Rectum (tissue), 1 donor: ENCODE results near the gene ZNF775.

DNA sequence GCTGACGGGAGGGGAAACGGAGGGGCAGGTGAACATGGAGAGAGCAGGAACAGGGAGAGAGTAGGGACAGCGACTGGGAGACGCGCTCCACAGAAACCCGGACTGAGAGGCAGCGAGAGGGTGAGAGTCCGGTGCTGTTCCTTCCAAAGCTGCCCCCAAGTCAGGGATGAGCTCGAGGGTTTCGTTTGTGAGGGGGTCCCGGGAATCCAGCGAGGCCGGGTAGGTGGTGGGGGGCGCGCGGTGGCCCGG, 336 bp upstream of the ZNF425 start:
- PRO-cap = no peak

DNA sequence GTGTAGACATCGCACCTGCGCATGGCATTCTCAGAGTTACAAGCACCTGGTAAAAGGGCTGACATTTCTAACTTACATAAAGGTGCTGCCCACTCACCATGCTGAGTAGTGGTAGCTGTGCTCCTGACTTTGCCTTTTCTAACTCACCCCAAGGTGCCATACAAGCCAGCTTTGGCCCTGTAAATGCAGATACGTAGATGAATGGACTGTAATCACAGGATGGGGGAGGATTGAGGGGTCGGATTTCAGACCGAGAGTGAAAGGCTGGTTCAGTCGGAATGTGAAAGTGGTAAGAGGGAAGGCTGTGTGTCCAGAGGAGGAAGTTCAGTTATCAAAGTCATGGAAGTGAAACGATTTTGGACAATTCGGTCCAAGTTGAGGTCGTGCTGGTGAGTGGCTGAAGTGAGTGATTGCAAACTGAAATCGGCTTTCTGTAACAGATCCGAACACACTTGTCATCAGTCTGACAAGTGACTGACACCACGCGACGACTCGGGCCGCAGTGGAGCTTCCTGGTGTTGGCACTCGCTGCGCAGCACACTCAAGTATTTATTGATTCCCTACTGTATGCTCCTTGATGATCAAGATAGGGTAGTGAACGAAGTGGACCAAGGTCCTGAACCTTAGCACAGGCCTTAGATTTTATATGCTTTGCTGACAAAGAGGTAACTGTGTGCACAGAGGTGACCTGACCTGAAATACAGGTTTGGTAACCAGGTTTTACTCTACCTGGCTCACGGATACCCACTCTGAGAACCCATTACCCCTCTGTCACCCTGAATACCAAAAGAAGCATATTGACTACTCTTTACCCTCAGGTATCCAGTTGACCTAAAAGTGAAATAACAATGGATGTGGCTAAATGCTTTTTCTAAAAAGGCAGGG, 10.5 kb downstream of the ZNF282 start:
- PRO-cap = no peak

DNA sequence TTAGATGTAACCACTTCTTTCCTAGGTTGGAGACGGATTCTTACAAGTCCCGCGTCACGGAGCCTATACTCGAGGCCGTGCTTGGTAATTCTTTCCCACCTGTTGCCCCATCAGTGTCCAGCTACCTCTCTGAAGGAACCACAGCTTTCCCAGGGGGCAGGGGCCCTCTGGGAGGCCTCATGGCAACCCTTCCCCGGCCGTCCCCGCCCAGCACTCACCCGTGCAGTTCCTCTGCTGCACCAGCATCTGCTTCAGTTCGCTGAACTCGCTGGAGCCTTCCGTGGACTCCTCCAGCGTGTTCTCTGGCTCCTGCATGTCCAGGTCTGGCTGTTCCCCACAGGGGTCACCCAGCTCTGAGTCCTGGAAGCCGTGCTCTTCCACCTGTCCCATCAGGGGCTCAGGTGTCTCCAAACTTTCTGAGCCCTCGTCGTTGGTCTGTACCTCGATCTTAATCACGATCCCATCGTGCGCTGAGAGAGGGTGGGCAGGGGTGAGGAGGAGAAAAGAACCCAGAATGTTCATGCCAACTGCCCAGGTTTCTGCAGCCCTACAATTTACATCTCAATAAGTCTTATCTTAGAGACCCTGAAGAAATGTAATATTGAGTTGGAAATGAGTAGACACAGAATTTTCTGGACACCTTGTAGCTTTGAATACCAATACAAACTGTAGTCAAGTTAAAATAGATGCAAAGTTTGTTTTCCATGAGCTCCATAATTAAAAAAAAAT, 24.3 kb downstream of the ZNF777 start:
- PRO-cap = no peak

- PRO-cap = no peak
These were observed 5.6 kb downstream of the ZNF777 start for GRCh38 chr7:149455069-149455837.

DNA sequence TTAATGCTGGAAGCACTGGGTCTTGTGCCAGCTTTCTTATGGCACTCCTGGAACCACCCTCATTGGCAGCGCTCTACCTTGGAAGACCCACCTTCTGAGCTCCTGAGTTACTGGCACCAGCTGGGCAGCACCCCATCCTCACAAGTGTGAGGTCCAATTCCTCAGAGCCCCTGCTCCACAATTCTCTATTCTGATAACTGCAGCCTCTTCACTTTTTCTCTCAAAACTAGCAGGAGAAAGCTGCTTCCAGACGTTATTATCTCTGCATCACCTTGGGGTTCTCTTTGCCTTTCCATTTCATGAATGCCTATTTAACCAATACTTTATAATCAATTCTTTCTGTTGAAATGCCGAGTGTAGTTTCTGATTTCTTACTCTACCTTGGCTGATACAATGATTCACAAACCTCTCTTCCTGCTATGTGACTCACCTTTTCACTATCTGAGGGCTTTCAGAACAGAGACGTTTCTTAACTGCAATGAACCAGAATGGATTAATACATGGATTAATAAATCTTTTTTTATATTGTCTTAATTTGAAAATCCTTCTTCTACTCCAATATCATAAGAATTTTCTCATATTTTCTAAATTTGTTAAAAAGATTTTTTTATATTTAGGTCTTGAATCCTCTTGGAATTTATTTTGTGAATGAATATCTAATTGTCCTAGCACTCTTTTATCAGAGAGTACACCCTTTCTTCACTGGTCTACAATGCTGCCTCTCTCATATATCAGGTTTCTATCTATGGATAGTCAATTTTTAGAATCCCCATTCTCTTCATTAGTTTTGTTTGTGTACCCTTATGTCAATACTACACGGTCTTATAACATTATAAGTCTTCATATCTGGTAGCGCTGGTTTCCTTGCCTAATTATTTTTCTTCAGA, 46.4 kb upstream of the ZNF746 start:
- PRO-cap = no peak

DNA sequence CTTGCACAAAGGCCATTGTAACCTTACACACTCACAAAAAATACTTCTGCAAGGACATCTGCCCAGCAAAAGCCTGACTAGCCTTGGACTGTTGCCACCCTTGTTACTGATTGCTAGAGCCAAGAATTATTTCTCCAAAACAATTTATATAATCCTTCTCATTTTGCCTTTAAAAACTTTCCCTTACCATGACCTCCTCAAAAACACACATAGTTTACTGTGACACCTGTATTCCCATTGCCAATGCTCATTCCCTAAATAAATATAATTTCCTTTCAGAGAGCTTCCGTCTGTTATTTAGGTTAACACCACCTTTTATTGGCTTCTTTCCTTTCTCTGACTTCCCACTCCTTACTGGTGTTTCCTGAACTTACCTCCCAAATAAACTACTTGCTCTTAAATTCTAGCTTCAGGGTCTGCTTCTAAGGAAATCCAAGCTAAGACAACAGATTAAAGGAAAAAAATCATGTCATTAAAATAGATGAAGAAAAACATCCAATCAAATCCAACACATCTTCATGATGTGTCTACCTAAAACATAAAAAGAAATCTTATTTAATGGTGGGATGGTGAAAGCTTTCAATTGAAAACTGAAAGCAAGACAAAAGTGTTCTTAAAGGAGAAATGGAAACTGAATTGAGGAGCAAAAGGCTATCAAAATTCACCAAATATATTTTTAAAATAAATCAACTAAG, 67.5 kb upstream of the ZNF746 start:
- PRO-cap = no peak

- PRO-cap = no peak
These were observed 86.6 kb upstream of the ZNF746 start for GRCh38 chr7:149583942-149584819.

GRCh38 chr7:149599351-149600173, 102.0 kb upstream of the ZNF746 start:
- PRO-cap = no peak

- PRO-cap = no peak
These were observed 2.8 kb downstream of the KRBA1 start for GRCh38 chr7:149717358-149718056.

DNA sequence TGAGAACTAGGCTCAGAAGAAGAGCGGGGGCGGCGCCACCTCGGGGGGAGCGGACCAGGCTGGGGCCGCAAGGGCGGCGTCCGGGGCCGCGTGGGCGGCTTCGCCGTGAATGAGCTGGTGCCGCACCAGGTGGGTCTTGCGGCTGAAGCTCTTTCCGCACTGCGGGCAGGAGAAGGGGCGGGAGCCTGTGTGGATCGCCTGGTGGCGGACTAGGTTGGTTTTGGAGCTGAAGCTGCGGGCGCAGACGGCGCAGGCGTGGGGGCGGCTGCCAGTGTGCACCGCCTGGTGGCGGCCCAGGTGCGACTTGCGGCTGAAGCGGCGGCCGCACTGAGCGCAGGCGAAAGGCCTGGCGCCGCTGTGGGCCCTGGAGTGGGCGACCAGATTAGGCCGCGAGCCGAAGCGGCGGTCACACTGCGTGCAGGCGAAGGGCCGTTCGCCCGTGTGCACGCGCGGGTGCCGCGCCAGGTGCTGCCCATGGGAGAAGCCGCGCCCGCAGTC, 8.6 kb downstream of the ZNF467 start:
- PRO-cap = no peak

- PRO-cap = bidirectional peak, plus-strand start at chr7:149821911, minus-strand start at chr7:149821733
These were observed 16.5 kb upstream of the ZNF862 start for GRCh38 chr7:149821501-149822183.

- PRO-cap = no peak
These were observed 773 bp downstream of the ATP6V0E2 start for GRCh38 chr7:149874415-149875069.

DNA sequence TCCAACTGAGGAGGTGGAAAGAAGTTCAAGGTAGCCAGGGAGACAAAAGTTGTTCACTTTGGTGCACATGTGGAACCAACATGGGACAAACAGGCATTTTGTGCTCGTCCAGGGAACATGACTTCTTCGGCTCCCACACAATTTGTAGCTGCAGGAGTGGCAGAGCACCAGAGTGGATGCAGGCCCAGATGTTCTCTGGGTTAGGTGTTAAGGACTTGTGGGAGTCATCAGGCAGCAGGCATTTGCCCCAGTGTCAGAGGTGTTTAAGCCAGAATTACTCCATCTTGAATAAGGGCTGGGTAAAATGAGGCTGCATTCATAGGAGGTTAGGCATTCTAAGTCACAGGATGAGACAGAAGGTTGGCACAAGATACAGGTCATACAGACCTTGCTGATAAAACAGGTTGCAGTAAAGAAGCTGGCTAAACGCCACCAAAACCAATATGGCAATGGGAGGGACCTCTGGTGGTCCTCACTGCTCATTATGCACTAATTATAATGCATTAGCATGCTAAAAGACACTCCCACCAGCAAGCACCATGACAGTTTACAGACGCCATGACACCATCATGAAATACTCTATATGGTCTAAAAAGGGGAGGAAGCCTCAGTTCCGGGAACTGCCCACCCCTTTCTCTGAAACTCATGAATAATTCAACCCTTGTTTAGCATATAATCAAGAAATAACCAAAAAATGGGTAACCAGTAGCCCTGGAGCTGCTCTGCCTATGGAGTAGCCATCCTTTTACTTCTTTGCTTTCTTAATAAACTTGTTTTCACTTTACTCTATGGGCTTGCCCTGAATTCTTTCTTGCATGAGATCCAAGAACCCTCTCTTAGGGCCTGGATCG, 969 bp upstream of the LRRC61 start:
- PRO-cap = no peak

DNA sequence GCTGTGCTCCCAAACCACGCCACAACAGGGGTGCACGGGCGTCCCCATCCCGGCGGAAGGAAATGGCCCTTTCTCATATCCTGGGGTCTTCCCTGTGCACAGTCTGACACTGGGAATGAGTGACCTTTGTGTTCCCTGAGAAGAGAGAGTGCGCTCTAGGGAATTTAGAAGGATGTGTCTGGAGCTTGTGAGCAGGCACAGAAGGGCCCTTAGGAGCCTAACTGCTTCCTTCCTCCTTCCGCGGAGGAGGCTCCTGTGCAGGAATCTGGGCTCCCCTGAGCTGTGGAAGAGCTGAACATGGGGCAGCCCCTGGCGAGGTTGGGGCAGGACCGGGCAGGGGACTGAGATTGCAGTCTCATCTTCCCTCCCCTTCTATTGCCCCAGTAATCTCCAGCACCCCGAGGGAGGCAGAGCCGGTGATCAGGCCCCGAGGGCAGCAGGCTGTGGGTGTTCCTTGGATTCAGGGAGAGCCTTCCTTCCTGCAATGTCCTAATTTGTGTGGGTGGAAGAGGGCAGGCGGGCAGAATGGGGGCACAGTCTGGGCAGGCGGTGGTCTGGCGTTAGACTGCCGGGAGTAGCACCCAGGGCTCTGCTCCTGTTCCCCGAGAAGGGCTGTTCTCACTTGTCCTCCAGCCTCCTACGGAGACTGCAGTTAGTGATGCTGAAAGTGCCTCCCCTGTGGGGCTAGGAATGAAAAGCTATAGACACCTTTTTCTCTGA, 1.4 kb downstream of the REPIN1 start:
- PRO-cap = no peak

GRCh38 chr7:150379202-150379741, at the start of gene ZNF775:
Gene ZNF775, plus strand, starts transcription at chr7:150379330.
- PRO-cap = bidirectional peak, plus-strand start at chr7:150379311, minus-strand start at chr7:150379090; bidirectional peak, plus-strand start at chr7:150379896, minus-strand start at chr7:150379605

GRCh38 chr7:150402140-150402567, 3.3 kb upstream of the ENSG00000284691 start:
- PRO-cap = no peak

- PRO-cap = unidirectional peak, plus-strand start at chr7:150406699; bidirectional peak, plus-strand start at chr7:150407161, minus-strand start at chr7:150406855
These were observed 1.3 kb downstream of the ENSG00000284691 start for GRCh38 chr7:150406470-150407559.

- PRO-cap = unidirectional peak, plus-strand start at chr7:150433730
These were observed 16.8 kb upstream of the GIMAP8 start for GRCh38 chr7:150433541-150434083.

DNA sequence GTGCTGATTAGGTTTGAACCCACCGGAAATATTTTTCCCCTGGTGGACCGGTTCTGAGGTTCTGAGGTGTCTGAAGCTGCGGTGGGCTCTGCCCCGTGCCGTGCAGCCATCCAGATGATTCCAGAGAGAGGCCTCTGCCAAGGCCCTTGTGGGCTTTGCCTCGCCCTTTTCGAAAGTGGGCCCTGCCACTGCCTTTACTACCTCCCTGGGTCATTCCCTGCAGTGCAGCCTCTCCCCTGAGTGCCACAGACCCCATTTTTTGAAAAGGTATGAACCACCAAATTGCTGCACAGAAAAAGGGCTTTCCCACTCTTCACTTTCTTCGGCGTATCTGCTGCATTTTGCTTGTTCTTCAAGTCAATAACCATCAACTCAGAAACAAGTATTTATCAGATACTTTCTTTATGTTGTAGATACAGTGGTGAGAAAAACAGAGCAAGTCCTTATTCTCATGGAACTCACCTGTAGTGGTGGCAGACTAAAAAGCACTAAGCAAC, 2.9 kb downstream of the GIMAP8 start:
- PRO-cap = no peak

DNA sequence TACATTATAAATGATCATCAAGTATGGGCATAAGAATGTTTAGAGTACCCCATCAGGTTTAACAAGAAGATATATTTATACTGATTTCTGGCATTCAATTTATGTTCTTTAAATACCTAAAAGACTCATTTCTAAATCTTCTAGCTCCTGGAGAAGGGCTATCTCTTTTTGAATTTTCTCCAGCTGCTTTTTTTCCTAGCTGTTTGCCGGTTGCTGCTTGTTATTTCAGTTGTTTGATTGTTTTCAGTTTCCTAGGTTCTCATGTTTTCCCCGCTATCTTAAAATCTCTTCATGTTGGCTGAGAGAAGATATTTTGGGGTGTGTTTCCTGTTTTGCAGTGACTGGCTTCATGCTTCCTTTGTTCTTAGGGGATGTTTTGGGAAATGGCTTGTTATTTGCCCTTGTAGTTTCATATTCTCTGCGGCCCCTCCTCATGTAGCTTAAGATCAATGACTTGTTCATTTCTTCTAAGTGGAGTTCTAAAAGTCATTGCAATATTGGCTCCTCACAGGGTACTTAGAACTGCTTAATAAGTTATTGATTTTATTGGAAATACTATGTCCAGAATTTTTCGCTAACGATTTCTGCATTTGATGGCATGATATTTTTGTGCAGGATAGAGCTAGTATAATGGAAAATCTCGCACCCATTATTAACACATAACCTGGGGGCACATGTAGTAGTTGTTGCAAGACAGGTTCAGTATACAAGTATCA, 30.6 kb upstream of the GIMAP7 start:
- PRO-cap = unidirectional peak, plus-strand start at position 470 of the sequence